Mesenchymal stem cell of Wharton's jelly (primary cell): Measurements from ENCODE around the genes DCAF12, ARID3C, ENSG00000187186, CCL19, FANCG and ARHGEF39.

- CAGE, long polyA plus RNA: no peak
Measured at GRCh38 chr9:33971458-33972172, 77.1 kb downstream of the UBAP2 start.

DNA sequence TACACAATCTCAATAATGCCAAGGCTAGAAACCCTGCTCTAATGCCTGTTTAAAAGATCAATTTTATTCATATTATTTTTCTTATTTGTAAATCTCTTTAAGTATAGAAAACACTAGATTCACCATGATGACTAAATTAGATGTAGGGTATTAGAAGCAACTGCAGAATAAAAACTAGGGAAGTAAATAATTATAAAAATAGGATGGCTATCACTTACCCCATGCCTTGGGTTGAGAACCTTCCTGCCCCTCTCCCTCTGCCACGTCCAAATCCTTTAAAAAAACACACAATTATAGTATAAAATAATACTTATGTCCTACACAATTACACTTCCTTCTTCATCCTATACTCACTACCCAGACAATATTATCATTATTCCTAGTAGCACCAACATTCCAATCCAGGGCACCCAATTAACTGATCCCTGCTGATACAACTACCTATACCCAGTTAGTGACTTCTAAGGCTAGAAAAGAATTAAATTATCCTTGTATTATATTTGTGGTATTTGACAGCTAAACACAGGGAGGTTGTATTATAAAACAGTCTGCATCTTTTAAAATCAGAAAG is 75.6 kb downstream of the UBAP2 start:
- CAGE, long polyA plus RNA: no peak

- CAGE, long polyA plus RNA: no peak
Measured at GRCh38 chr9:34126123-34127312, at the start of gene DCAF12. Gene DCAF12, minus strand, starts transcription at chr9:34126698.

DNA sequence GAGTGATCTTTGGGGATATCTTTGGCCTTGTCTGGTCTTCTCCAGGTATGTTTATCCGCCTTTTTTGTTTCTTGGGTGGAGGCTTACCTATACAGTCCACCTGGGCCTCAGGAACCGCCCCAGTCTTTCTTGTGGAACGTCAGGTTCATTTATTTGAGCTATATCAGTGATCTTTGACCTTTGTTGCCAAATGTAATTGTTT is 765 bp downstream of the UBAP1 start:
- CAGE, long polyA plus RNA: no peak

- CAGE, long polyA plus RNA: no peak
Measured at GRCh38 chr9:34338507-34339138, 9.3 kb downstream of the NUDT2 start.

DNA sequence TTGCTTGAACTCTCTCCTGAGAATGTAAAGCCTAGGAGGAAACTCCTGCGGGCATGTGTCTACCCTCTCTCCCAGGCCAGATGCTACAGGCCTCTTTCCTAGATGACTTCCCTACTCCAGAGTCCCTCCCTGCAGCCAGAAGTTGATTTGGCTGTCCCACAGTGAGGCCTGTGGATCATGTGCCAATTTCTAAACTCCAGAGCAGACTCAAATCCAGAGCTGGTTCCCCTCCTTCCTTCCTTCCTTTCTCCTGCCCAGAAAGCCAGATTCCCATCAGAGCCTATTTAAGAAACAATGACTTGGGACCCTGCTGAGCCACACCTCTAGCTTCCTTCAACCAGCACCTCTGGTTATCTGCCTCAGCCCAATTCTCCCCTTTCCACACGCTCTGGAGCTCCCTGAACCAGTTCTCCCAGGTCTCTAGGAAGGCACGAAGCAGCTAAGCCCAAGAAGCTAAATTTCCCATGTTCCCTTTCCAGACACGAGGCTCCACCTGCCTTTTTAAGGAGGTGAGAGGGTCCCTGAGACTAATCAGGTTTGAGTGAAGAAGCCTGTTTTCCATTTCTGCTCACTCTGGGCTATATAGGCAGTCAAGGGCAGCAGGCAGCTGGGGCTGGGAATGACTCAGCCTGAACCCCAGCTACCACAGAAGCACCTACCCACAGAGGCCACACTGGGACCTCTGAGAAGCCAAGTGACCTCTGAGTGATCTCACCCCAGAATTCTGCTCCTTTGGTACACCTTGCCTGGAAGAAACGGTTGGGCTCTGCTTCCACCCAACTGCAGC is 7.1 kb downstream of the FAM219A start:
- CAGE, long polyA plus RNA: no peak

DNA sequence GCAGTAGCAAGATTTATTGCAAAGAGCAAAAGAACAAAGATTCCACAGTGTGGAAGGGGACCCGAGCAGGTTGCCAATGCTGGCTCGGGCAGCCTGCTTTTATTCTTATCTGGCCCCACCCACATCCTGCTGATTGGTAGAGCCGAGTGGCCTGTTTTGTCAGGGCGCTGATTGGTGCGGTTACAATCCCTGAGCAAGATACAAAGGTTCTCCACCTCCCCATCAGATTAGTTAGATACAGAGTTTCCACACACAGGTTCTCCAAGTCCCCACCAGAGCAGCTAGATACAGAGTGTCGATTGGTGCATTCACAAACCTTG is 23.2 kb downstream of the DNAI1 start:
- CAGE, long polyA plus RNA: no peak

DNA sequence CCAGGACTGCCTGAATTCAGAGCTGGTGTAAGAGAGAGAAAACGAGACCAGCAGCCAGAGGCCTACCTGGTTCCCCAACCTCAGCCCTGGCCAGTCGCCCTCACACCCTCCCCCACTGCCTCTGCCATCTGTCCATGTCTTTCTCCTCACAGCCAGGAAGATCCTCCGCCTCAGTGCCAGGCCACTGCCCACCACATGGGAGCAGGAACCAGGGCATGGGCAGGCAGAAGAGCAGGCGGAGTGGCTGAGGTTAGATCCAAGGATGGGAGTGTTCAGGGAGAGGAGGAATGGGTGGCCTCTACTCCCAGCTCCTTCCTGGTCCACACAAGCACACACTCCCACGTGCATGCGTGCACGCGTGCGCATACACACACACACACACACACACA is 18.3 kb downstream of the CNTFR start:
- CAGE, long polyA plus RNA: no peak

DNA sequence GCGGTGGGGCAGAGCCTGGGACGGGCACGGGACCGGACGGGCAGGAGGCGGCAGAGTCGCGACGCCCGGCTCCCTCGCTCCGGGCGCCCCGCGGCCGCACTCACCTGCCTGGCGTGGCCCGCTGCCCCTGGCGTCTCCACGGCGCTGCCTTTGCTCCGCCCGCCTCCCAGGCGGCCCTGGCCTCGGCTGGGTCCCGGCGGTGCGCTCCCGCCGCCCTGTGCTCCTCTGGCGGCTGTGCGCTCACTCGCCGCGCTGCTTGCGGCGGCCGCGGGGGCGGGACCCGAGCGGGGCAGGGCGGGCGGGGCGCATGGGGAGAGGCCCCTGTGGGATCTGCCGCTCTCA is at the start of gene ARID3C:
Gene ARID3C, minus strand, starts transcription at position 254 of the 342 bp plus-strand sequence.
- CAGE, long polyA plus RNA: no peak

DNA sequence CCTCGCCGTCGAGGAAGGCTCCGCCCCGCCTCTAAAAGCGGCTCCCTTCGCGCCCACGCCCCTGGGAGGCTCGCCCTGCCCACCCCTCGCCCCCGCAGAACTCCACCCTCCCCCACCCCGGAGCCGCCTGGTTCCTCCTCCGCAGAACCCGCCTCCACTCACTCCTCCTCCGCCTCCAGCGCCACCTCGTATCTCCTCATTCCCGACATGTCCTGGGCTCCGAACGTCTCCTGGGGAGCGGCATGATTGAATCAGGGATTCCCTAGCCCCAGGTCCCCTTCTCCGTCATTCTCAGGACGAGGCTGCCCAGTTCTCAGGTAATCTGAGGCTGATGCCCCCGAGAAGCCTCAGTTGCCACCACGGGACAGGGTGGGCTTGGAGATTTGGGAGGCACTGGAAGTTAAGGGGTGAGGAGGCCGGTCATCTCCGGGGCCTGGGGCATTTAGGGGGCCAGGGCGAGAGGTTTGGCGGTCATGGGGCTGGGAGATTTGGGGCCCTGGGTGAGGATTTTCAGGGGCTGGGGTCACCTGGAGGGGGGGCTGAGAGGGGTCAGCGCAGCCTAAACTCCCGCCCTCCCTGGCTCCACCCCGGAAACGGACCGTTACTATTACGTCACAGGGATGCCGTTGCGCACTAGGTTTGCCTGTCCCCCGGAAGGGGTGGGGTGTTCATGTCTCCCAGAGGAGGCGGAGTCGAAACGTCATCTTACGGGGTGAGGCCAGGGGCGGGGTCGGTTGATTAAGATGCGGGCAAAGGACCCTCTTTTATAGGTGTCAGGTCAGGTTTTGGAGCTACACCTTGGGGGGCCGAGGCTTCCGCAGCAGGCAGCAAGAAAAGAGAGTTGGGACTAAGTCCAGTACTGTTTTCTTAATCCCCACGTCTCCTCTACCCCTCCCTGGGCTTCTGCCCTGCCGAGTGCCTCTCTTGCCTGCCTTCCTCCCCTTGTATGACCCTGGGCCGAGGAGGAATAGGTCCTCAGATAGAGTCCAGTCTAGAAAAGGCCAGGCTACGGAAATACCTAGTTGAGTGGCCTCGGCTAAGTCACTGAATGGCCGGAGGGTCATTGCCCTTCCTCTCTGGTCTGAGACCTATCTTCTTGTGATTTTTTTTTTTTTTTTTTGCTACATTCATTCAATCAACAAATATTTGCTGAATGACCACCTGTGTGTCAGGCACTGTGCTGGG is at the start of gene ENSG00000187186:
Gene ENSG00000187186, minus strand, starts transcription at position 595 of the 1,185 bp plus-strand sequence.
- CAGE, long polyA plus RNA: no peak

DNA sequence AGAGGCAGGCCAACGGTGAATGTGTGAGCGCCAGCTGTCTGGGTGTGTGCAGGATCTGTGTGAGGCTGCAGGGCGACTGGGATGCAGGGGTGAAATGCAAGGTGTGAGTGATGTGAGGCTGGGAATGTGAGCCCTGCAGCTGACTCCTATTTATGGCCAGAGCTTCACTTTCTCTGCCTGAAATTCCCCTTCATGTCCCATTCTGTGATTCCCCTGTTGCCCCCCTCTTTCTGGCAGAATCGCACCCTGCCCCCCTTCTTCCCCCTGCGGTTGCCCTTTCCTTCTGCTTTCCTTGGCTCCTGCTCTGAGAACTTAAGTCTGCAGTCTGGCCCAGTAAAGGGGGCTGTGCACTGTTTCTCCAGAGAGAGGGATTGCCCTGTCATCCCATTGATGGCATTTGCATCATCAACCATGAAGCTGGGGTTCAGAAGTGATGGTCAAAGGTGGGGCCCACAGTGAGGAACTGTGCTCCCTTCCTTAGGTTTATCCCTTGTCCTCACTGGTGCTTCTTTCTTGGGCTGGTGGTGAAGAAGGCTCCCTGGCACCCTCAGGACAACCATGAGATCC is at the start of gene CCL19:
Gene CCL19, minus strand, starts transcription at position 126 of the 567 bp plus-strand sequence.
- CAGE, long polyA plus RNA: no peak

DNA sequence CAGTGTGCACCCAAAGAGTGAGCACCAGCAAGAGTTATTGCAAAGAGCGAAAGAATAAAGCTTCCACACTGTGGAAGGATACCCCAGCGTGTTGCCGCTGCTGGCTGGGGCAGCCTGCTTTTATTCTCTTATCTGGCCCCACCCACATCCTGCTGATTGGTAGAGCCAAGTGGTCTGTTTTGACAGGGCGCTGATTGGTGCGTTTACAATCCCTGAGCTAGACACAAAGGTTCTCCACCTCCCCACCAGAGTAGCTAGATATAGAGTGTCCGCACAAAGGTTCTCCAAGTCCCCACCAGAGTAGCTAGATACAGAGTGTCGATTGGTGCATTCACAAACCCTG is 10.4 kb upstream of the FAM205A start:
- CAGE, long polyA plus RNA: no peak

- CAGE, long polyA plus RNA: no peak
Measured at GRCh38 chr9:34901318-34901594, 5.7 kb upstream of the FAM205C start.

GRCh38 chr9:35026178-35026899 is 15.7 kb upstream of the C9orf131 start:
- CAGE, long polyA plus RNA: no peak

- CAGE, long polyA plus RNA: no peak
Measured at GRCh38 chr9:35039366-35040146, 2.5 kb upstream of the C9orf131 start.

DNA sequence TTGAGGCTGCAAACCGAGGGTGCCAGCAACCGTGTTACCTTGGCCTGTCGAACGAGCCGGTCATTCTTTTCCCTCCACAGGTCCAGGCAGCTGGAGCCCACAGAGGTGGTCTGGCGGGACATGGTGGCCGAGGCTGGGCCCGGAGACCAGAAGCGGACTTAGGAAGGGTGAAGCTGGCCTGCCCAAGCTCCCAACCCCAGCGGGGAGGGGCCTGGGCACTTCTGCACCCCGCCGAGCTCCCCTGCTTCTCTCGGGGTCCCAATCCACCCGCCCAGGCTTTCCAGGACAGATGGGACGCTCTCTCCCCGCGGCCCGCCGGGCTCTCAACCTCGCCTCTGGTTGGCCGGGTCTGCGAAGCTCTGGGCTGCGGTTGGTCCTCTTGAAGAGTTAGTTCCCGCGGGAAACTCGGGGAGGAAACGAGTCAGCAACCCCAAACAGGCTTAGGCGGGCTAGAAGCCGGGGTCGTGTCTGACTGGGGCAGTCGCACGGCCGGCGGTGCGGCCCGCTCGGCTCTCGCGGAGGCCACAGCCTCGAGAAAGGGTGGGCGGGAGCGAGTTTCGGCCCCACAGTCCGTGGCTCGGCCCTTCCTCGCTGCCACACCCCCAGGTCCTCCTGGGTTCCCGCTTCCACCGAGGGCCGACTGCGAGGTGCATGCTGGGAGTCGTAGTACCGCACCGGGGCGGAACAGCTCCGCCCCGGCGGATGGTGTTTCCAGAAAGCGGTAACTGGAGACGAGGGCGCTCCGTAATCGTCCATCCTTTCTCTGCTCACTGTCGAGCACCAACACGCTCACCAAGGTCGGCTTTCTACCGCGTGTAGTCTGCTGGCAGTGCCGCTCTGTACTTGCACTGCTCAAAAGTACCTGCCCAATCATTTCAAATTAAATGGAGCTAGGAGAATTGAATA is at the start of gene FANCG:
Gene FANCG, minus strand, starts transcription at position 540 of the 906 bp plus-strand sequence.
- CAGE, long polyA plus RNA: no peak

DNA sequence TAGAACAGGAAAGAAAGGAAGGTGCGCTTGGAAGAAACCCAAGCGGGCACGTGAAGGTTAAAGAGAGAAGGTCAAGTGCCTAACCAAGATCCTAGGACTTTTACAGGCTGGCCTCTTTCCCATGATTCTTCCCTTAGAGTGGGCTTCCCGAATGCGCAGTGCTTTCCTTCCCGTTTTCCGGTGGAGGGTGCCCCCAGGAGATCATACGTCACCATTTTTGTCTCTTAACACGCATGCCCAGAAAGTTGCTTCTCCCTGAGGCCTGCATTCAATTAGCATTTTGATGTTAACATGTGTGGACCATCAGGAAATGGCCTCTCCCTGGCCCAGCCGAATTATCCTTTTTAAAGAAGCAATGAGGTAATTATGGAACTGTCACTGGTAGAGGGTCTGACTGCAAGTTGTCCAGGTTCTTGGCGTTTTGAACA is 1.9 kb upstream of the RUSC2 start:
- CAGE, long polyA plus RNA: no peak

- CAGE, long polyA plus RNA: no peak
Measured at GRCh38 chr9:35664870-35665618, at the start of gene ARHGEF39. Gene ARHGEF39, minus strand, starts transcription at chr9:35665195.

DNA sequence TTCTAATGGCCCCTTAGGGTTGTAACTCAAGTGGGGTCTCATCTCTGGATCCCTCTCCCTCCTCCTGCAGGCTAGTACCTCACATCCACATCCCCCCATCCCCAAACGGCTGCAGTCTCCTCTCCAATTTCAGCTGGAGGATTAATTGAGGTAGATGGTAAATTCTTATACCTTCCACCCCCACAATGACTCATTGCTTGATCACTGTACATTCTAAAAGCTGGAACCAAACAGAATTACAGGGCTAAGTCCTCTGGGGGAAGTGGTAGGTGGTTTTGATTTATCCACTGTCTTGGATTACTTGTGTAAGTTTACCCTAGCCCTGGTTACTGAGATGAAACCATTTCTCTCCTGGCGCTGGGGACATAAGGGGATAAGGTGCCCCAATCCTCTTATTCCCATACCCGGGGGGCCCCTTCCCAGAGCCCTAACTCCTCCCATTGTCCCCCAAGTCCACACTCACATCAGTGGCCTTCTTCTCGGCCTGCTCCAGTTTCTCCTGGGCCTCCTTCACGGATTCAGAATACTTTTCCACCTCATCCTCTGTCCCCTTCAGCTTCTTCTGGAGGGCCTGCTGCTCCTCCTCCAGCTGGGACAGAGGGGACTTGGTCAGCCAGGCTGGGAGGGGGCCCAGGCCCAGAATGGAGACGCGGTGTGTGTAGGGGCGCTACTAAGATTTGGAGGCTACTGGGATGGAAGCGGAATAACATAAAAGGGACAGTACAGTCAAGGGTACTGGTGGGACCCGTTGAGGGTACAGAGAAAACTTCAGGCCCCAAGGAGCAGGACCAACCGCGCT is 843 bp downstream of the TPM2 start:
- CAGE, long polyA plus RNA: no peak

GRCh38 chr9:35697885-35698989 is 8.5 kb upstream of the TPM2 start:
- CAGE, long polyA plus RNA: no peak